Monocyte (primary cell): Measurements from ENCODE around the gene SCFD2.

GRCh38 chr4:51842391-51842958, 478 bp upstream of the DCUN1D4 start:
- PRO-cap, 2 experiments = no peak in any of the 2 experiments

GRCh38 chr4:51855648-51856197, 12.8 kb downstream of the DCUN1D4 start:
- PRO-cap, 2 experiments = no peak in any of the 2 experiments

- PRO-cap, 2 experiments = no peak in any of the 2 experiments
Measured at GRCh38 chr4:51858832-51859253, 15.9 kb downstream of the DCUN1D4 start.

DNA sequence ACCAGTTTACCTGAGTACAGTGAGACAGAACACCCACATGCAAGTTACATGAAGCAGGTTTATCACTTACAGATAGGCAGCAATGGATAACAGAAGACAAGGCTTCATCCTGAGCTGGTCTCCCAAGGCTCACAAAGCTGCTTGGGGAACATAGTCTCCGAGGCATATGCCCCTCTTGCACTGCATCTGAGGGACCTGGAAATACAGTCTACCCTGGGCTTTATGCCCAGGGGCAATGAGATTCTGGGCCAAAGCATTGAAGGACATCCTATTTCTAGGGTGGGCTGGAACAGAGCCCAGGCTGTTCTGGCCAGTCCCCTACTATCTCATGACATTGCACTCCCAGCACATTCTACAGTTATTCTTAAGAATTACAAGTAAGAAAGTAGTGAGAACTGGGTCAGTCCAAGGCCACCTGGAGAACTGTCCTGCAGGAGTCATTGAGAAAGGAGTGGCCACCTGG, 107.7 kb downstream of the USP46 start:
- PRO-cap, 2 experiments = no peak in any of the 2 experiments

DNA sequence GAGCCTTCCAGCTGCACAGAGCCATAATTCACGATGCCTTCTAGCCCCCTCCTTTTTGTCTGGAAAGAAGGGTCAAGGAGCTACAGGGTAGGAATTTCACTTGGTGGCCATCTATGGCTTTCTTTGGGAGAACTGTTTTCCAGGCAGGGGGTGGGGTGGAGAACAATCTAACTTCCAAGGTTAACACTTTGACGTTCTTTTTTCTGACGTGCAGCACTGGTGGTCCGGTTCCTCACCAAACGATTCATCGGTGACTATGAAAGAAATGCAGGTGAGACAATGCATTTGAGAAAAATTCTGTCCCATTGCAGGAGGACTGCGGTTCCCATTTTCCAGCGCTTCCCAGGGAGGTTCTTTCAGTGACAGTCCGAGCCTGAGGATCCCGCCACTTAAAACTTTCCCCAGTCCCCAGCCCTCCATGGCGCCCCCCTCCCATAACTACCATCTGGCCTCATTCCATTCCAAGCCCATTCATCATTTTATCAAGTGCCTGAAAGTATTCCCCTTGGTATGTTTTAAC, 997 bp downstream of the RASL11B start:
- PRO-cap, 2 experiments = no peak in any of the 2 experiments

- PRO-cap, 2 experiments = no peak in any of the 2 experiments
Measured at GRCh38 chr4:53010197-53010752, 148.2 kb downstream of the RASL11B start.

- PRO-cap, 2 experiments = peak in 2 of 2 experiments; most common plus-strand start chr4:53366238 (in 2); most common minus-strand start chr4:53365996 (in 1)
Measured at GRCh38 chr4:53365539-53366357, at the start of gene SCFD2. Gene SCFD2 (minus strand): TSS chr4:53366061.

GRCh38 chr4:53479123-53479556, 101.7 kb downstream of the FIP1L1 start:
- PRO-cap, 2 experiments = no peak in any of the 2 experiments

- PRO-cap, 2 experiments = no peak in any of the 2 experiments
Measured at GRCh38 chr4:53591999-53592553, 790 bp upstream of the LNX1 start.

GRCh38 chr4:53652355-53652923, 61.2 kb upstream of the LNX1 start:
- PRO-cap, 2 experiments = no peak in any of the 2 experiments

DNA sequence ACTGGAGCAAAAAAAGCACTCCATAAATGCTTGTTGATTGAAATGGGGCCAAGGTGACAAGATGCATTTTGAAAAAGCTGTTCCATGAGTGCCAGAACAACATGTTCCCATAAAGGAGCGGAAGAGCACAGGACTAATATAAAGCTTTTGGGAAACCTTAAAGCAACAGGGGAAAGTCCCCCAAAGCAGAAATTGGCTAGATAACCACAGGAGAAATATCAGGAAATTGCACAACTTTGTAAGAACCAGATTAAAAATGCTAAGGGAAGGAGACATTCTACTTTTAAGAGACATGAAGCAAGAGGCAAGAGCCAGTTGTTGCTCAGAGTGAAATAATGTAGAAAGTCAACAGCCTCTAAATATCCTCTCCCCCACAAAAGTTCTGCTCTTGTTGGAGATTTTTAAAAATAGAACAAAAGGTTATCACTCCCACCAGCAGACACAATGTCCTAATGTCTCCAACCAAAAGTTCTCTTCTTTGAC, 85.1 kb upstream of the LNX1 start:
- PRO-cap, 2 experiments = no peak in any of the 2 experiments

GRCh38 chr4:53919810-53920183, 144.6 kb downstream of the CHIC2 start:
- PRO-cap, 2 experiments = peak in 2 of 2 experiments; most common plus-strand start chr4:53919902 (in 1)

GRCh38 chr4:54065405-54066313, 1.3 kb upstream of the CHIC2 start:
- PRO-cap, 2 experiments = peak in 2 of 2 experiments; most common plus-strand start chr4:54065448 (in 1)

DNA sequence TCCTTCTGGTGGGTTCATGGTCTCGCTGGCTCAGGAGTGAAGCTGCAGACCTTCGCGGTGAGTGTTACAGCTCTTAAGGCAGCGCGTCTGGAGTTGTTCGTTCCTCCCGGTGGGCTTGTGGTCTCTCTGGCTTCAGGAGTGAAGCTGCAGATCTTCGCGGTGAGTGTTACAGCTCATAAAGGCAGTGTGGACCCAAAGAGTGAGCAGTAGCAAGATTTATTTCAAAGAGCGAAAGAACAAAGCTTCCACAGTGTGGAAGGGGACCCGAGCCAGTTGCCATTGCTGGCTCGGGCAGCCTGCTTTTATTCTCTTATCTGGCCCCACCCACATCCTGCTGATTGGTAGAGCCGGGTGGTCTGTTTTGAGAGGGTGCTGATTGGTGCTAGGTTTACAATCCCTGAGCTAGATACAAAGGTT, 54.3 kb downstream of the GSX2 start:
- PRO-cap, 2 experiments = no peak in any of the 2 experiments

GRCh38 chr4:54224981-54225607, 4.0 kb upstream of the PDGFRA start:
- PRO-cap, 2 experiments = no peak in any of the 2 experiments

DNA sequence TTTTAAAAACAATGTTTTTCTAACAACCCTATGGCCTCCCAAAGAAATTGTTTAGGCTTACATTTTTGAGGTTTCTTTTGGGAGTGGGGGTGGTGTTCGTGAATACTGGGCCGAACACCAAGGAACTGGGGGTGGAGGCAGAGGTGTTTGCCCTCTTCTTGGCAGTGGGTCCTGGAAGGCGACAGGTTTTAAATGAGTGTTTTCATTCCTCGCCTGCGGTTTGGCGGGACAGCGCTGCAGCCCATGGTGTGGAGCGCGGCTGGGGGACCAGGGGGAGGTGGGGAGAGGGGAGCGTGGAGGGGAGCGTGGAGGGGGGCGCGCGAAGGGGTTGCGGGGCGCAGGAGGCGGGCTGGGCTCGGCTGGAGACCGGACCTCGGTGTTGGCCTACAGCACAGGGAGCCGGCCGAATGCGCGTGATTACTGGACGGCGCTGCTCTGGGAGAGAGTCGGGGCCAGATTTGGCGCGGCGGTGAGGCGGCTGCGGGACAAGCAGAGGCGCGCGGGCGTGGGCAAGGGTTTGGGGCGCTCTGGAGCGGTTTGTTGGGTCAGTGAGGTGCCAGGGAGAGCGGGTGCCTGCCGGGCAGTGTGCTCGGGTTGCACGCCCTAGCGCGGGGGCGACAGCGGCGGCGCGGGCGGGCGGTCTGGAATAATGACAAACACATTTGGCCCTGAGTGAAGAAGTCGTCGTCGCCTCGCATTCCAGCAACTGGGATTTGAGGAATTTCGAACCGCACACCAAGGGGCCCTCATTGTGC, 747 bp downstream of the PDGFRA start:
- PRO-cap, 2 experiments = no peak in any of the 2 experiments

DNA sequence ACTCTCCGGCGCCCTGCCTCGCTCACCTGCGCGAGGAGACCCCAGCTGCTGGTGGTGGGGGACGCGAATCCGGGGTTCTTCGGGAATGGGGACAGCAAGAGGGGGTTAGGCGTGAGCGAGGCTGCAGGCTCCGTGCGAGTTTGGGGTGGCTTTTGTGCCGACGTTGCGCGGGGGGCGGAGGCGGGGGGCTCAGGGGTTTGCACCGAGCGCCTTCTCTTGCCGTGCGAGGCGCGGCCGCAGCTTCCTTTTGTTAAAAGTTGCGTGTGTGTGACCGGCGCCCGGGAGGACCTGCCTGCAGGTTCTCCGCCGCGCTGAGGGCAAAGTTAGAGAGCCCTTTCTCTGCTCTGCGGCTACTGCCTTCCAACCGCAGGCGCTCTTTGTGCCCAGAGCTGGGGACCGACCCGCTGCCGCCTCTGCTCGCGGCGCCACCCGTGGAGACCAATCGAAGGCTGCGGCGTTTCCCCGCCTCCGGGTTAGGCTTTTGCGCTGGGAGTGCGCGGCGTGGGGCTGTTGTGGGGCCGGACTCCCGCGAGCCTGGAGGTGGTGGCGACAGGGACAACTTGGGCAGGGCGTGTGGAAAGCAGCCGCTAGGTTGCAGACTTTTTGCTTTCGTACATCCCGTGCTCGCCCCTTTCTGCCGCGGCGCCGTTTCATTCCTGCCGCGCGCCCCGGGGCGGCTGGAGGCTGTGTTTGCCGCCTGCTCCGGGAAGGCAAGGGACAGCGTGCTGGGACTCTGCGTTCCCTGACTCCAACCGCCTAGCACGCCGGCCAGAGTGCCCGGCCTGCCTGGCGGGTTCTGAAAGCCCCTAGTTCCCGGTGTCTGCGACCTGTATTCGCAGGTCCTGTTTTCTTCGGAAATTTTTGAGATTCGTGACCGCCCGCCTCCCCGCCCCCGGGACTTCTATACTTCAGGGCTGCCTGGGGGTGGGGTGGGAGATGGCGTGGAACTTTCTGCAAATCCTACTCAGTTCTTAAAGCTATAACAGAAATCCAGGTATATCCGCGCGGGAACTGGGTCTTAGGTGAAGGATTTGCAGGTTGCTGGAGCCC, 804 bp downstream of the KIT start:
- PRO-cap, 2 experiments = peak in 2 of 2 experiments; most common plus-strand start position 380 of the sequence (in 1)

GRCh38 chr4:54783956-54784449, 126.2 kb downstream of the KIT start:
- PRO-cap, 2 experiments = no peak in any of the 2 experiments

DNA sequence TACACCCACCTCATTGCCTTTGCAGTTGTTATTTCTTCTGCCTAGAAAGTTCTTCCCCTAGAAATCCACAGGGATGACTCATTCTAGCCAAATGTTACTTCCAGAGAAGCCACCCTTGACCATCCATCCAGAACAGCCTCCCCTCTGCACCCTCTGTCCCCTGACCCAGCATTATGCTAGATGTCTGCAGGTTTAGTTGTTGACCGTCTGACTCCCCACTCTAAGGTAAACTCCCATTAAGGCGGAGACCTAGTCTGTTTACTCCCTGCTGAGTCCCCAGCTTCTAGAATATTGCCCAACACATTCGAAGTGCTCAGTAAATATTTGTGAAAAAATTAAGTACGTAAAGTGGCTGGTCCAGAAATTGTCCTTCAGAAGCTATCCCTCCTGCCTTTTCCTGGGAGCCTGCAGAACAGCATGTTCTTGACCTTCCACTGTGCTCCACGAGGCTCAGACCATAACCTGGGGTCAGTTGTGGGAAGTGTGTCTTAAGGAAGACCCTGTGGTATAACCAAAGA, 11.0 kb downstream of the SRD5A3 start:
- PRO-cap, 2 experiments = no peak in any of the 2 experiments

- PRO-cap, 2 experiments = no peak in any of the 2 experiments
Measured at GRCh38 chr4:55409167-55410098, 13.7 kb downstream of the TMEM165 start.